Stomach (tissue), 7 donors: ENCODE results near the gene PRKAR1B.

GRCh38 chr7:76748-77075 is 115.7 kb upstream of the FAM20C start:
- PRO-cap = no peak
- RAMPAGE, long total RNA, 5 experiments = no peak in any of the 5 experiments
- RRBS = no CpG with 5 or more reads among the region's 3 CpGs

GRCh38 chr7:100345-100730 is 92.0 kb upstream of the FAM20C start:
- PRO-cap = no peak
- RAMPAGE, long total RNA, 5 experiments = no peak in any of the 5 experiments
- RRBS = no CpG with 5 or more reads among the region's 1 CpG

DNA sequence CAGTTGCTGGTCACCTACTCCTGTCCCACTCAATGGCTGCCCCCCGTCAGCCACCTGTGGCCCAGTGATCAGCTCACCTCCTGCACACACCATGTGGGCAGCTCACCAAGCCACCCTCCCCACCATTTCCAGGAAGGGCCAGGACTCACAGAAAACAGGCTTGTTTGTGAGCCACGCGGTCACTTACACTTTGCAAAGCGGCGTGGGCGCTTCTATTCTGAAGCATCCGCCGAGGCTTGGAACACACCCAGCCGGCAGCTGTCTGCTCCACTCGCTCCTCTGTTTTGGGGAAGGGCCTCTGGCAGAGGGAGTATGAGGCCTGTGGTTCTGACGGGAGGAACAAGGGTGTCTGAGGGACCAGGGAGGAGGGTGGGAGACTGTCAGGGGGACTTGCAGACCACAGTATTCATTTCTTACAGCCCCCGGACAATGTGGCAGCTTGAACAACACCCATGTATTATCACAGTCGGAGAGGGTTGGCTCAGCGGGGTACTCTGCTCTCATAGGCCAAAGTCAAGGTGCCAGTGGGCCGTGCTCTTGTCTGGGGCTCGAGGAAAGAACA is 60.6 kb upstream of the FAM20C start:
- PRO-cap = unidirectional peak, minus-strand start at position 286 of the sequence
- RAMPAGE, long total RNA, 5 experiments = no peak in any of the 5 experiments
- RRBS = no CpG with 5 or more reads among the region's 16 CpGs

DNA sequence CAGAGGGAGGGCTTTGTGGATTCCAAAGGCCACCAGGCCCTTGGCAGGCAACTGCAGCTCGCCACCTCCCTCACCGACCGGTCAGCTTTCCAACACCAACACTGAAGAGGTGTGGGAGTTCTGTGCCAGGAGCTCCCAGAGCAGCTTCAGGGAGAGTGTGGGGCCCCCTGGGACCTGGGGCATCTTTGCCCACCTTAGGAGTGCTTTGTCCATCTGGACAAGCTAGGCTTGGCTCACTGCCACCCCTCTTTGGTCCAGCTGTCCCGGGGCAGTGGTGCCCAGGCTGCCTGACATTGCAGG is 5.2 kb downstream of the FAM20C start:
- PRO-cap = no peak
- RAMPAGE, long total RNA, 5 experiments = start-site peak on the plus strand in 1 of 5 experiments, centred at position 188 of the sequence, 6 reads per replicate
- RRBS = no CpG with 5 or more reads among the region's 4 CpGs

GRCh38 chr7:230853-231450 is 38.6 kb downstream of the FAM20C start:
- PRO-cap = no peak
- RAMPAGE, long total RNA, 5 experiments = start-site peak on the plus strand in 2 of 5 experiments, at chr7:230864-231068 at its widest, 9 to 12 reads per replicate
- RRBS = 72% methylated on average over 12 of the region's 29 CpGs

GRCh38 chr7:323446-323764 is 33.4 kb downstream of the FOXL3 start:
- PRO-cap = unidirectional peak, minus-strand start at chr7:323507
- RAMPAGE, long total RNA, 5 experiments = no peak in any of the 5 experiments
- RRBS = no CpG with 5 or more reads among the region's 9 CpGs

DNA sequence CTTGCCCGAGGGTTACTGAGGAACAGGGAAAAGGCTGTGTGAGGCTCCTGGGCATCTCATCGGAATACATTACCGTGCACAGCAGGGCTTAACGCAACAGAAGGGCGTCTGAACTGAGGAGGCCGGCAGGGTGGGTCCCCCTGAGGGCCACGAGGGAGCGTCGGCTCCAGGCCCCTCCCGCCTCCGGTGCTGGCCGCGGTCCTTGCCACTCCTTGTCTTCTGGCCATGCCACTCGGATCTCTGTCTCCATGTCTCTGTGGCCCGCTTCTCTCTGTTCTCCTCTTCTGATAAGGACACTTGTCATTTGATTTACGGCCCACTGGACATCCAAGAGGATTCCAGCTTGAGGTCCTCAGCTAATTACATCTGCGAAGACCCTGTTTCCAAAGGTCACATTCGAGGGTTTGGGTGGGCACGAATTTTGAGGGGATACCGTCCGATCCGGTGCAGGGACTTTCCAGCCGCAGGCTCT is 50.7 kb downstream of the FOXL3 start:
- PRO-cap = unidirectional peak, plus-strand start at position 208 of the sequence
- RAMPAGE, long total RNA, 5 experiments = no peak in any of the 5 experiments
- RRBS = 23% methylated on average over 8 of the region's 23 CpGs

GRCh38 chr7:351069-352264 is 61.5 kb downstream of the FOXL3 start:
- PRO-cap = unidirectional peak, plus-strand start at chr7:351528
- RAMPAGE, long total RNA, 5 experiments = no peak in any of the 5 experiments
- RRBS = 62% methylated on average over 12 of the region's 60 CpGs

- PRO-cap = no peak
- RAMPAGE, long total RNA, 5 experiments = no peak in any of the 5 experiments
- RRBS = 3% methylated on average over 8 of the region's 31 CpGs
Observed at GRCh38 chr7:520563-520841, 856 bp upstream of the PDGFA start.

- PRO-cap = no peak
- RAMPAGE, long total RNA, 5 experiments = no peak in any of the 5 experiments
- RRBS = no CpG with 5 or more reads among the region's 5 CpGs
Observed at GRCh38 chr7:540020-540266, 20.3 kb upstream of the PDGFA start.

DNA sequence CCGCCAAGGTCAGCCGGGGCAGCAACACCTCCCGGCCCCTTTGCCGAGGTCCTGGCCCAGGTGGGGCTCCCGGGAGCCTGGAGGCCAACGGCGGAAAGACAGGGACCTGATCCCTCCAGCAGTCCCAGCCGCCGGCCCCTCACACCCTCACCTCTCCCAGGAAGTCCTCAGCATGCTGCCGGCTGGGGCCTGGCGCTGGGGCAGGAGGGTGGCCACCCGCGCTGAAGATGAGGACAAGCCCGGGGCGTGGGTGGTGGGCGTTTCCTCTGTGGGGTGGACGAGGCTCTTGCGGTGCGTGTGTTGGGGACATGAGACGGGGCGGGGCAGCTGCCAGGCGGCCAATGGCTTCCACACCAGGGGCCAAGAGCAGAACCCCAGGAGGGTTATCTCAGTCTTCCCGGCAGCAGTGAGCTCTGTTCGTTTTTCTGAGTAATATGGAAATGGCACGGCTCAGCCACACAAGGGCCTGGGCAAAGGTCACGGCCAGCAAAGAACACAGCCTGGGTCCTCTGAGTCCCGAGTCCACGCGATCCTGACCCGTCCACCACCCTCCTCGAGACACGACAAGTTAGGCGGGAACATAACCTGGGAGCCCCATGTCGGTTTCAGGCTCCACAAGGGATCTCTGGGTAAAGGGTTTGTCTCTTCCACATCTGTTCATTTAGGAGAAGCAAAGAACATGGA is 82.9 kb upstream of the PDGFA start:
- PRO-cap = no peak
- RAMPAGE, long total RNA, 5 experiments = no peak in any of the 5 experiments
- RRBS = 47% methylated on average over 12 of the region's 34 CpGs

GRCh38 chr7:725386-725605 is 1.2 kb upstream of the DNAAF5 start:
- PRO-cap = no peak
- RAMPAGE, long total RNA, 5 experiments = no peak in any of the 5 experiments
- RRBS = no CpG with 5 or more reads among the region's 4 CpGs

GRCh38 chr7:726835-727995 is at the start of gene PRKAR1B:
Gene PRKAR1B (minus strand): TSS chr7:727281.
- PRO-cap = unidirectional peak, minus-strand start at chr7:727257
- RAMPAGE, long total RNA, 5 experiments = start-site peak on the minus strand in 4 of 5 experiments, at chr7:727248-727693 at its widest, 20 to 100 reads per replicate
- RRBS = 2% methylated on average over 12 of the region's 115 CpGs

DNA sequence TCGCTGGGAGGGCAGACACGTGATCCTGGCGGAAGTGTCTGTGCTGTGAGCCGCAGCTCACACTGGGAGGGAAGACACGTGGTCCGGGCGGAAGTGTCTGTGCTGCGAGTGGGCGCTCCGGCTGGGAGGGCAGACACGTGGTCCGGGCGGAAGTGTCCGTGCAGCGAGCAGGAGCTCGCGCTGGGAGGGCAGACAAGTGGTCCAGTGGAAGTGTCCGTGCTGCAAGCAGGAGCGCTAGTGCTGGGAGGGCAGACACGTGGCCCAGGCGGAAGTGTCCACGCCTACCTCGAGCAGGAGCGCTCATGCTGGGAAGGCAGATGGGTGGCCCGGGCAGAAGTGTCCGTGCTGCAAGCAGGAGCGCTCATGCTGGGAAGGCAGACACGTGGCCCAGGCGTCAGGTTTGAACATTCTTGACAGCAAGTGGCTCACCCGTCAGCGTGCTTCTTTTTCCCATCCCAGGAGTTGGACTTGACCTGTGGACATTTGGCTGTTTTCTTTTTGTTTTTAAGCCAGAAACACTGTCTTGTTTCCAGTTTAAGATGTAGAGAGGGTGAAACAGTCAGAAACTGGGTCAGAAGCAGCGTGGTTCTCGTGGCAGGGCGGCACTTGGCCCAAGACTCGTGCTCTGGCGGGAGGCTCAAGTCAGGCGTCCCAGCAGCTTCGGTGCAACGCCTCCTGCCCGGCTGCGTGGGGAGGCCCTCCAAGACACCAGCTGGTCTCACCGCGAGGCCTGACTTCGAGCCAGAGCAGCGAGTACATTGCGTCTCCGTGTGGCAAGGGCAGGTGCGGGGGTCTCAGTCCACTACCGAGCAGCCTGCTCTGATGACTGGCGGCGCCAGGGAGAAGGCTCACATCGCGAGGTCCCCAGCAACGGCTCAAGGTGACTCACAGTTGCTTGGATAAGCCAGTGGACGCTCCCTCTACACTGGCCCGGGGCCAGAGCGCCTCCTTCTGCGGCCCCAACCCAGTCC is 41.5 kb upstream of the PRKAR1B start:
- PRO-cap = no peak
- RAMPAGE, long total RNA, 5 experiments = no peak in any of the 5 experiments
- RRBS = no CpG with 5 or more reads among the region's 58 CpGs

DNA sequence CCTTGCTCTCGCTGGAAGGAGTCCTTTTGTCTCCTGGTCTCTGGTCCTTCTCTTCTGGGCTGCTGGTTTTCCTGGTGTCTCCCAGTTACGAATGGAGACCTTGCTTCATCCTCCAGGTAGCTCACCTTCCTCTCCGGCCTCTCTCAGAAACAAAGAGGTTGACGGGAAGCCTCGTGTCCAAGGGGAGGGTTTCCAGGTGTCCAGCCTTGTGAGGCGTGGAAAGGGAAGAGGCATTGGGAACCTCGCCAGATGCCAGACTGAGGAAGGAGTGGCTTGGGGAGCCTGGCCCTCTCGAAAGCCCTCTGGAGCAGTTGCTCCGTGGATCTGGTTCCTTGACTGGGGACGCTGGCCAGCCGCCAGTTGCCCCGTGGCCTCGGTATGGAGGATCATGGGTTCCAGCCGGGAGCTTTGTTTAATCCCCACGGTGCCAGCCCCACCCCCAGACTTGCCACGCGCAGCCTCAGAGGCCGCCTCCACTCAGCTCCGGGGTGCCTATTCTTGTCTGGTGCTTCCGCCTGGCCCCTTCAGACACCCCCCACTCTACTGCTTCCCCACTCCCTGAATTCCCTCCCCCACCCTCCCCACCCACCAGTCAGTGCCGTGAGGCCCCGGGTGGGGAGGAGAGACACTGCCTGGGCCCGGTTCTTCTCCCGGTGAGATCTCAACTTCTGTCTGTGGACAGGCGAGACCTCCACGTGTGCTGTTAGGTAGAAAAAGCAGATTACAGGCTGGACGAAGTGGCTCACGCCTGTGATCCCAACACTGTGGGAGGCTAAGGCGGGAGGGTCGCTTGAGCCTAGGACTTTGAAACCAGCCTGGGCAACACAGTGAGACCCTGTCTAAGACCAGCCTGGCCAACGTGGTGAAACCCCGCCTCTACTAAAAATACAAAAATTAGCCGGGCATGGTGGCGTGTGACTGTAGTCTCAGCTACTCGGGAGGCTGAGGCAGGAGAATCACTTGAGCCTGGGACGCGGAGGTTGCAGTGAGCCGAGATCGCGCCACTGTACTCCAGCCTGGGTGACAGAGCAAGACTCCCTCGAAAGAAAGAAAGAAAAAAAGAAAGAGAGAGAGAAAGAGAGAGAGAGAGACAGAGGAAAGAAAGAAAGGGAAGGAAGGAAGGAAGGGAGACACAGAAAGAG is 30.1 kb upstream of the SUN1 start:
- PRO-cap = bidirectional peak, plus-strand start at position 260 of the sequence, minus-strand start at position 141 of the sequence
- RAMPAGE, long total RNA, 5 experiments = no peak in any of the 5 experiments
- RRBS = 28% methylated on average over 9 of the region's 41 CpGs

DNA sequence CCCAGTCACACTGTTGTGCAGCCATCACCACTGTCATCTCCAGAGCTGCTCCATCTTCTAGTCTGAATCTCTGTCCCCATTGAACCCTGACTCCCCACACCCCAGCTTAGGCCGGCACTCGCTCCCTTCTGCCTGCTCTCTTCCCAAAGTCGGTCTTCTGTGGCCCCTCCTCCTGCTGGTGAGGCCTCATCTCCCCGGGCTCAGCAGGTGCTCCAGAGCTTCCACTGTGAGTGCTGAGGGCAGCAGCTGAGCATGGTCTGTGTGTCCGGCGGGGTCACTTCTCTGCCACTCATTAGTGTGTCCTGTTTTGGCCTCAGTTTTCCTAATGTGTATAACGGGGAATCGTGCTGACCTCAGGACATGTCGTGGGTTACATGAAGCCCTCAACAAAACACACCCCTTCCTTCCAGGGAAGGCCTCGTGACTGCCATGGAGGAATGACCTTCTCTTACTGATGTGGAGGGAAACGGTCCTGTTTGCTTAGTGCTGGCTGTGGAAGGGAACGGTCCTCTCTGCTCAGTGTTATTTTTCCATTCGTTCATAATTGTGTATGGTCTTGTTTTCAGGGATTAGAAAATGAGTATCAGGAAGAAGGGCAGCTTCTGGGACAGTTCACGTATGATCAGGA is 4.3 kb upstream of the GET4 start:
- PRO-cap = no peak
- RAMPAGE, long total RNA, 5 experiments = no peak in any of the 5 experiments
- RRBS = 60% methylated on average over 4 of the region's 14 CpGs

DNA sequence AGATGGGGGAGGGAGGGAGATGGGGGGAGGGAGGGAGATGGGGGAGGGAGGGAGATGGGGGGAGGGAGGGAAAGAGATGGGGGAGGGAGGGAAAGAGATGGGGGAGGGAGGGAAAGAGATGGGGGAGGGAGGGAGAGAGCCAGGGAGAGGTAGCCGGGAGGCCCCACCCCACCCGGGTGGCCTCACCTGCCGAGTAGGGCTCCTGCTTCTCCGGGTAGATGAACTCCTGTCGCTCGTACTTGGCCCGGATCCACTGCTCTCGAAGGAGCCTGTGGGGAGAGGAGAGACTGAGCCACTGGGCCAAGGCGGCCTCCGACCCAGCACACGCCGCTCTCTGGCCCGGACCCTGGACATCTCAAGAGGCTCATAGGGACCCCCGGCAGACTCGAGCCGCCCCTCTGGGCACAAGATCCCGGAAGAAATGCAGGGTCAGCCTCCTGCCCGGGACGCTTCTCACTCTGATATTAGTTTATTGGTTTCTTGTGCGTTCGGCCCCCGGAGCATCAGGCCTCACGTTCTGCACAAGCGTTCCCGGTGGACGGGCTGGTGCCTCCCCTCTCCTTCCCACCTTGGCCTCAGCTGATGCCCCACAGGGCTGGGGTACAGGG is 34.6 kb downstream of the ADAP1 start:
- PRO-cap = no peak
- RAMPAGE, long total RNA, 5 experiments = no peak in any of the 5 experiments
- RRBS = 68% methylated on average over 13 of the region's 26 CpGs

DNA sequence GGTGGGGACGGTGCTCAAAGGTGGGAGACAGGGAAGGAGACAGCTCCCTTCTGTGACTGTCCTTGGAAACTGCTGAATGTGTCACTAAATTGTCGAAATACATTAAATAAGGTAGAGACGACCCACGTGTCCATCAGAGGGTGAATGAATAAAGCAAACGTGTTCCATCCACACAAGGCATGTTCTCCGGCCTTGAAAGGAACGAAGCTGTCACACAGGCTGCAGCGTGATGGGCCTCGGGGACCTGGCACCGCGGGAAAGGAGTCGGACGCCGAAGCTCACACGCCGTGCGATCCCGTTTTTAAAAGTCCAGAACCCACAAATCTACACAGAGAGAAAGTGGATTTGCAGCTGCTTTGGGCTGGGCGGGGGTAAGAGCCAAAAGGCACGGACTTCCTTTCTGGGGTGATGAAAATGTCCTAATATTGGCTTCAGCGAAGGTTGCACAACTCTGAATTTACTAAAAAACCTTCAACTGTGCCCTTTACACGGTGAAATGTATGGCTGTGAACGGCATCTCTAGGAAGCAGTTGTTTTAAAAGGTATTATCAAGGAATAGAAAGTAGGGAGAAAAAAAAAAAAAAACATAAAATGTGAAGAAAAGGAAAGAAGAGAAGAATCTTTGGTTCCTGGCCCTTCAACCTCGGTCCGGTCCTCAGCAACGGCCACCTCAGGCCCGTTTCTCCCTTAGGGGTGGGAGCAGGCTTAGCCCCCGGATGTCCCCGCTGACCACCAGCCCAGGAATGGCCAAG is 23.1 kb downstream of the ADAP1 start:
- PRO-cap = unidirectional peak, minus-strand start at position 309 of the sequence
- RAMPAGE, long total RNA, 5 experiments = no peak in any of the 5 experiments
- RRBS = 88% methylated on average over 5 of the region's 29 CpGs

DNA sequence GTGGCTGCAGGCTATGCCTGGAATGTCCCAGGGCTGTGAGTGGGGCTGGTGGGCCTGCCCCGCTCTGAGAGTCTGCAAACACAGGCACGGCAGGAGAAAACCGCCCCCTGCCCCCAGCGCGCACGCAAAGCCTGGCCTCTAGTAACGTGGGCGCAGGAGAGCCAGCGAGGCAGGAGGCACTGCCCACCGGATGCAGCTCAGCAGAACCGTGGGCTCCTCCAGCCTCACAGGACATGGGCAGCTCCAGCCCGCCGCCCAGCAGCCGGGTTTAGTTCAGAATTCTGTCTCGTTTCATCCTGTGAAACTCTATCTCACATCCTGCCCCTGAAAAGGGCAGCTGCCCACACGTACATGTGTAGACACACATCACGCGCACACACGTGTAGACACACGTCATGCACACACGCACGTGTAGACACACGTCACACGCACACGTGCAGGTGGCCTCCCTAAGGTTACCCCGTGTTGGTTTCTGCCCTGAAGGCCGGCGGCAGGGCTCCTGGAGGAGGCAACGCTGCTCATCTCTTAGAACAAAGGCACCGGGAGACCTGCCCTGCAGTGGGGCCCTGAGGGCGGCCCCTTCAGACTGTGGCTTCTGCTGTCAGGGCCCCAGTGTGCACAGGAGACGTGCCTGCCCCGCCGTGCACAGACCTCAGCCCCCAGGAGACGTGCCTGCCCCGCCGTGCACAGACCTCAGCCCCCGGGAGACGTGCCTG is 16.8 kb downstream of the CYP2W1 start:
- PRO-cap = no peak
- RAMPAGE, long total RNA, 5 experiments = no peak in any of the 5 experiments
- RRBS = 67% methylated on average over 9 of the region's 39 CpGs

- PRO-cap = no peak
- RAMPAGE, long total RNA, 5 experiments = no peak in any of the 5 experiments
- RRBS = 50% methylated on average over 2 of the region's 19 CpGs
Observed at GRCh38 chr7:1024071-1024765, 20.1 kb upstream of the GPR146 start.